WTC11 (cell line): ENCODE data around the genes RPS26, MIP and SHMT2.

GRCh38 chr12:56041699-56042776 lies at the start of gene RPS26:
Gene RPS26 (plus strand): TSS chr12:56041918.
- PRO-cap = bidirectional peak, plus-strand start at chr12:56042146, minus-strand start at chr12:56041843; bidirectional peak, plus-strand start at chr12:56042427, minus-strand start at chr12:56042372

- PRO-cap = no peak
These were observed 2.0 kb downstream of the MYL6B start for GRCh38 chr12:56154153-56154935.

DNA sequence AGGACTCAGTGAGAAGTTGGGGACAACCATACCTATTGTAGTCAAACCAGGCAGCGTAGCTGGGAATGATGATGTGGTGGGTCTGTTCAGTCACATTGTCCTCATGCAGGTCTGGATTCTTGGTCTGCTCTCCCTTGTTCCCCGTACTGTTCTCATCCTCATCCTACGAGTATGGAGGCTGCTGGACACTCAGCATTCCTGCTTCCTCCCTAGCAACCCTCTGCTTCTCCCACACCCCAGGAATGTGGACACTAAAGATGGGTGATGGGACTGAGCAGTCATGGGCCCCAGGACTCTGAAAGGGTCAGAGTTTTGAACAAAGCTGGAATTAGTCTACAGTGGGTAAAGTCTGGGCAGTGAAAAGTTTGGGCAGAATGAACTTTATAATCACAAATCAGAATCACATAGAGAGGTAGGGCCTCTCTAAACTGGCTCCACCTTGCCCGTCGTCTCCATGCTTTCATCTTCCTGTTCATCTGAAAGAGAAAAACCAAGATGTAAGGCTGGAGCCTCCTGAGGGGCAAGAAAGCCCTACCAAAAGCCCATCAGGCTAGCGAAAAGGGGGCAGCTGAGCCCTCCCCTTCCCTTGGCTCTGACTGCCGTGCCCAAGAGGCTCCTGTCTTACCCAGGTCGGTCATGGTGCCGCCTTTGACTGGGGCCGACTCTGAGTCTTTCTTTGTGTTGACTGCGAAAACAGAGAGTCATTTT lies 10.8 kb downstream of the SMARCC2 start:
- PRO-cap = no peak

- PRO-cap = no peak
These were observed 12.2 kb downstream of the SLC39A5 start for GRCh38 chr12:56241817-56242651.

DNA sequence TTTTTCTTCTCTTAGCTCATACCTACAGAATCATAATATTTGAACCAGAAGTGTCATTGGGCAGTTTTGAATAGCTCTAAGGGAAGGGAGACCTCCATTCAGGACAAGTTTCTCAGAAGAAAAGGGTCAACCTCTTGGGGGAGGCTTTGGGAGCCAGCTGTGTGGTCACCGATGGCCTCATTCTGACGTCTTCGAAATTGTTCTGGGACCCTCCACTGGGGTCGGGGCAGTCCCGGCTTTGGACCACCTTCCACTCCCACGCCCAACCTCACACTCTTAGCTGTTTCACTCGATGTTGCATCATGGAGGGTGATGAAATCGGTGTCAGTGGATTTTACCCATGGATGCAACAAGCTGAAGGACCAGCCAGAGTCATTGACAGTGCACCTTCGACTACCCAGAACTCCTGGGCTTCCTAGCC lies 1.1 kb upstream of the IL23A start:
- PRO-cap = no peak

DNA sequence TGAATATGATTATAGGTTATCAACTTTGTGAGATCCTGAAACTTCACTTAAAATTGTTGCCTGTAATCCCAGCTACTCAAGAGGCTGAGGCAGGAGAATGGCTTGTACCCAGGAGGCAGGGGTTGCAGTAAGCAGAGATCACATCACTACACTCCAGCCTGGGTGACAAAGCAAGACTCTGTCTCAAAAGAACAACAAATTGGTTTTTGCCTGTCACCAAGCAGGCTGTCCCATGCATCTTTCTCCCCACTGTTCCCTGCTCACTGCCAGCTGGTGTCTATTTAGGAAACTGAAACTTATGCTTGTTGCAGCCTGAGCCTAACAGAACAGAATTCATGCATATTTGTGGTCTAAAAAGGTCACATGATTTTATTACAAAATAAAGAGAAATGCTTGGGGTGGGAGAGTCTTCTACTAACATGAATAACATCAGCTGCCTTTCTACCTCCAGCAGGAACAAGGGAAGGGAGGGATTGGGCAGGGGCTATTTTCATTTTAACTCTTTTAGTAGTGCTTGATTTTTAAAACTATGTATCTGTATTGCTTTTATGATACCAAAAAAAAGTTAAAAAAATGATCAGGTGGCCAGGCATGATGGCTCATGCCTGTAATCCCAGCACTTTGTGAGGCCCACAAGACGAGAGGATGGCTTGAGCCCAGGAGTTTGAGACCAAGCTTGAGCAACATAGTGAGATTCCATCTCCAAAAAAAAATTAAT lies 1.0 kb downstream of the STAT2 start:
- PRO-cap = no peak

DNA sequence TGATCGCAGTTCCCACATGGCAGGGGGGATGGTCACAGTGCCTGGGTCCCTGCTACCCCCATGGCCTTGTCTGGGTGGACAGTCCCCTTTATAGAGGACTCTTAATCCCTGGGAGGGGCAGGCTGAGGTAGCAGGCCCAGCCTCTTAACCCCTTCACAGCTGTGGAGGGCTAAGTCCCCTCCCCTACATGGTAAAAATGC lies at the start of gene MIP:
MIP (minus strand) TSS at position 62 of the 200 bp plus-strand sequence.
- PRO-cap = no peak

DNA sequence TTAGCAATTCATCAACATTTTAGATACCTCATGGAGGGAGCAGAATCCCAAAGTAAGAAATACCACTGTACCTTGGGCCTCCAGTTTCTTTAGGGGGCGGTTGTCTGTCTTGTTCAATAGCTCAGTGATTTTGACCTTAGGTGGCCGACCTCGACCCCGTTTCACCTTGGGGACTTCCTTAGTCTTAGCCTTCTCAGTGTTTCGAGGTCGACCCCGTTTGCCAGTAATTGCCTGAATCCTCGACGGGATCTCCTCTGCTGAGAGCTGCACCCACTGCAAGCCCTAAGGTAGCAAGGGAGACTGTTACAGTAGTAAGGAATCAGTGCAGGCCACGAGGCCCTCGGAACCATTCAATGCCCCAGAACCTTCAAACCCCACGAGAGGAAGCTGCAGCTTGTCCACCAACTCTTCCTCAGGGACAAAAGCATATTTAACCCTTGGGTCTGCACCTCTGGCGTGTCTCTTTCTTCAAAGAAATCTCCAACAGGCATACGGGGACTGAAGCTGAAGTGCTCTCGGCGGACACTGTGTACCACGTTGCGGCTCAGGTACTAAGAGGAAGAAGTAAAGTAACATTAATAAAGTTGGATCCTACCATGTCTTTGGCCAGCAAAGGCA lies 20.4 kb downstream of the BAZ2A start:
- PRO-cap = no peak

DNA sequence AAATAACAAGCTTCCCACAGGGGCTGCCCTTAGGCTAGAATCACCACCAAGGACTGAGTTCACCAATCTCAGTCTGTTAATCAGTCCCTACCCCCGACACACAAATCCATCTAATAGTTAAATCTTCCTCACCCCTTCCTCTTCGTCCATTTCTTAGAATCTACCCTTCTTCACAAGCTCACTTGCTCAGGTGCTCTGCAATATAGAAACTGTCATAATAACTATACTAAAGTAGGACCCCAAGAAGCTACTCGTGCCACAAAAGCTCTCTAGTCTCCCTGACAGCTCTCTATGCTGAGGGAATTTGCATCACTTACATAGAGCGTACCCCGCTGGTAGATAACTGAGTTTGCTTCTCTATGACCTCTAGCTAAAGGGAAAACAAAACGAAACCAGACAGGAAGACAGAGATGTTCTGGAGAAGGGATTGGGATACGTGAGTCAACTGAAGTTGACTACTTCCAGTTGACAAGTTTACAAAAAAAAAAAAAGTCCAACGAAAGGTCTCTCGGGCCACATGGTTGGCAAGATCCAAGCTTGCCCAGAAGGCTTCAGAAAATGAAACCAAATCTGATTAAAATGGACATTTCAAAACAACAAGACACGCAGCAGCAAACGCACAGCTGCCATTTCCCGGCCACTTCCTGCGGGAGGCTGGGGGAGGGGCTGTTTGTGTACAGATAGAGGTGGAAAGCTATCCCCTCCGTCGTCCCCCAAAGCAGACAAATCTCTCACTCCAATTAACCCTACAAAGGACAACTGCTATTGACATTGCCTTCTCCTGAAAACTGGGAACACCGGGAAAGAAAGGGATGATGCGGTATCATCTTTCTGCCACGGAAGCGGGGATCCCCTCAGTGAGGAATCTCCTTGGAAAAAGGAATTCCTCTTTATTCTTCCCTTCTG lies 1.3 kb downstream of the BAZ2A start:
- PRO-cap = no peak

GRCh38 chr12:56633567-56634824 lies 3.9 kb upstream of the BAZ2A start:
- PRO-cap = bidirectional peak, plus-strand start at chr12:56634492, minus-strand start at chr12:56634287; bidirectional peak, plus-strand start at chr12:56634716, minus-strand start at chr12:56634553

- PRO-cap = no peak
These were observed 8.5 kb downstream of the PTGES3 start for GRCh38 chr12:56679248-56680227.

DNA sequence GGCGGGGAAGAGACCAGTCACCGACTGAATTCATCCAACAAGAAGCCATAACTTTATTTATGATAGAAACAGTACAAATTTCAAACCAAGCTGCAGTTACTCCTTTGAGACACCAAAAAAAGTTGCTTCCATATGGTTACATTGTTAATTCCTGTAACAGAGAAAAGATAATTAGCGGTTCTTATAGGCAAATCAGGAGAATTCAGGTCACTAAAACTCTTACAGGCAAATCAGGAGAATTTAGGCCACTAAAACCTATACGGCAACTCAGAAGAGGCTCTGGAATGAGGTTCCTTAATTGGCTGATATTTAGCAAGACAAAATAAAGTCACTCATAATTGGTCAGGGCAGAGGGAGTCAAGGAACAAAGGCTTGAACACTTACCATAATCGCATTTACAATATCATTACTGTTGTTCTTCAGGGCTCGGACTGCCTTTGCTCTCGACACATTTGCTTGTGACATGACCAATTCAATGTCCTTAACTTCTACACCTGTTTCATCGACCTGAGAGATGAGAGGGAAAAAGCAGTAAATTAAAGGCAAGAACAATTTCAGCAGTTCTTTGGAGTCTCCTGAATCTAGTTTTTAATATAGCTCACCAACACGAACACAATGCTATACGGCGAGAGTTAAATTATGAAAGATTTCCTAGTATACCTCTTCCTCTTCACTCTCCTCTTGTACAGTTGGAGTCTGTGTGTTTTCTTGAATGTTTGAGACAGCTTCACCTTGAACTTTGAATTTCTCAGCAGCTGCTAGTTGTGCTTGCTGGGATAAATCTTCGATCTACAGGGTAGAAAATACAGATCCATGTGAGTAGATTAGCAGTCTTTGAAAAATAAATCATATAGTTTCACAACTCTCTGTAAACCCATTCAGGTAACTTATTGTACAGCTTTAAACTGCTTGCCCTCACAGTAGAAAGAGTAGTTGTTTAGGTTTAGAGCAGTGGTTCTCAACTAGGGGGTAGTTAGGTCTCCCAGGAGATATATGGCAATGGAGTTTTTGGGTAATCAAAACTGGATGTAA lies 12.4 kb downstream of the NACA start:
- PRO-cap = no peak

DNA sequence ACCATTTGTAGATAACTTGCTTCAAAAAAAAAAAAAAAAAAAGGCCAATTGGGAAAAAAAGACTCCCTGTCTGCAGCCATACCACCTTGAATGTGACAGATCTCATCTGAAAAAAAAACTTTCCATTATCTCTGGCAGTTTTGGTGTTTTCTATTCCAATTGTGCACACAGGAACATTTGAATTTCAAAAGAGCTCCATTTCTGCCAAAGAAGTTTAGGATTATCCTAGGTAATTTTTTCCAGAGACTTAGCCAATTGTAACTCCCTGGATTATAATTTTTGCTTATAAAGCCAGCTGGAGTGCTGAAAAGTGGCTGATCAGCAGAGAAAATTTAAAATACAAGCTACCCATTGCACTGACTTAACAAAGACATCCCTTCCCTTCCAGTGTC lies 63.6 kb downstream of the SDR9C7 start:
- PRO-cap = no peak

- PRO-cap = no peak
These were observed 2.9 kb upstream of the GPR182 start for GRCh38 chr12:56991239-56991980.

GRCh38 chr12:57059696-57060440 lies 9.9 kb upstream of the MYO1A start:
- PRO-cap = no peak

DNA sequence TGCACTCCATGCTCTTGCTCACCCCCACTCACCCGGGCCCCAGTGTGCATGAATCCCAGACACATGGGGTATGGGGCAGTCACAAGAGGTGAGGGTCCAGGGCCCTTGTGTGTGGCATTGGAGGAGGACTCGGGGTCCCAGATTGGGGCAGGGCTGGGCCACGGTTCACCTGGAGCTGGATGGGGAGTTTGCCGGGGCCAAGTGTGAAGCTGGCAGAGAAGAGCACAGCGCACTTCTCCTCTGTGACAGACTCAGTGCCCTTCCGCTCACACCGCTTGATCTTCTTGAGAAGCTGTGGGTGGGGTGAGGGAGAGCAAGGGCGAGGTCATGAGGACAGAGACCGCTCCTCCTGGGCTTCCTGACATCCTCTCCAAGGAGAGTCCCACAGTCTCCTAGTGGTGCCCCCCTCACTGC lies 6.9 kb downstream of the STAT6 start:
- PRO-cap = no peak

- PRO-cap = no peak
These were observed 13.9 kb downstream of the LRP1 start for GRCh38 chr12:57142029-57142638.

DNA sequence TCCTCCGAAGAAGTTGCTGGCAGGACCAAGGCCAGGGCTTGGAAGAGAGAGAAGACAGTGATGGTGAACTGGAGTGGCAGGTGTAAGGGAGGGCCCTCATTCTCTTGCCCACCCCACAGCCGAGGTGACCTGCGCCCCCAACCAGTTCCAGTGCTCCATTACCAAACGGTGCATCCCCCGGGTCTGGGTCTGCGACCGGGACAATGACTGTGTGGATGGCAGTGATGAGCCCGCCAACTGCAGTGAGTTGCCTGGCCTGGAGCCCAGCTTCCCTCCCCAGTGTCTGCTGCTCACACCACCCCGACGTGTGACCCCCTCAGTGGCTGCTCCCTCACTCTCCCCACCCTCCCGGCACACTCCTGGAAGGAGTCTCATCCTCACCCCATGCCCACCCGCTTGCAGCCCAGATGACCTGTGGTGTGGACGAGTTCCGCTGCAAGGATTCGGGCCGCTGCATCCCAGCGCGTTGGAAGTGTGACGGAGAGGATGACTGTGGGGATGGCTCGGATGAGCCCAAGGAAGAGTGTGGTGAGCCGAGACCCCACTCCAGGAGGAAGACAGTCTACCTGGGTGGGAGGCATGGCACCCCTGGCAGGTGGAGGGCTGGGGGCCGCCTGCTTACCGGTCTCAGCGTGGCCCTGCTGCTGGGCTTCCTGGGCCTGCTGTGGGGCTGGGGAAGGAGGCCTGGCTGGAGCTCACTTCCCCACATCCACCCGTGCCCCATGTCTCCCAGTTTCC lies 15.0 kb upstream of the NXPH4 start:
- PRO-cap = no peak

DNA sequence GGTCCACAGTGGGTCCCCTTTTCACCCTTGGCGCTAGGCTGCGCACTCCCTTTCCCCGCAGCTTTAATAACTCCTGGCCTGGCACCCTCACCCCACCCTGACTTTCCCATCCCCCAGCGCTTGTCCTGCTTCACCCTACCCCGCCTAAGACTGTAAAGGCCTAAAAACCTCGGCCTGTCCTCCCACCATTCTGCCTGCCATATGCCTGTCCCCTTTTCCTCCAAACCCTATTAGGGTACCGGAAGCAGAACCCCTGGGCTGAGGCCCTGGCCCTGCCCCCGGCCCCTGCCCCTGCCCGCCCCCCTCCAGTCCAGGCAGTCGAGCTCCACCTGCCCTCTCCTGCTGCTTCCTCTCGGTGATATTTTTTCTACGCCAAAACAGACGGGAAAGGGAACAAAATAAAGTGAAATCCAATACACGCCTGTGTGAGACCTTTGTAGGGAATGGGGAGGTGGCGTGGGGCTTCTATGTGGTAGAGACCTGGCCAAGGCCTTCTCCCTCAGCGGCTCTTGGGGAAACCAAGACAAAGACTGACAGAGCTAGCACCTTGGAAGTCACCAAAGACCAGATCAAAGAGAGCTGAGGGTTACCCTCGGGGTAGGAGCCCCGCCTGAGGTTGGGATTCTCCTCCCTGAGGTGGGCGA lies 3.4 kb upstream of the SHMT2 start:
- PRO-cap = no peak

- PRO-cap = unidirectional peak, plus-strand start at chr12:57229711; unidirectional peak, plus-strand start at chr12:57229791
These were observed at the start of gene SHMT2 for GRCh38 chr12:57229403-57229869. Gene SHMT2 (plus strand): TSS chr12:57229711.